Melanocyte of skin (primary cell): Measurements from ENCODE around the gene CALHM6.

DNA sequence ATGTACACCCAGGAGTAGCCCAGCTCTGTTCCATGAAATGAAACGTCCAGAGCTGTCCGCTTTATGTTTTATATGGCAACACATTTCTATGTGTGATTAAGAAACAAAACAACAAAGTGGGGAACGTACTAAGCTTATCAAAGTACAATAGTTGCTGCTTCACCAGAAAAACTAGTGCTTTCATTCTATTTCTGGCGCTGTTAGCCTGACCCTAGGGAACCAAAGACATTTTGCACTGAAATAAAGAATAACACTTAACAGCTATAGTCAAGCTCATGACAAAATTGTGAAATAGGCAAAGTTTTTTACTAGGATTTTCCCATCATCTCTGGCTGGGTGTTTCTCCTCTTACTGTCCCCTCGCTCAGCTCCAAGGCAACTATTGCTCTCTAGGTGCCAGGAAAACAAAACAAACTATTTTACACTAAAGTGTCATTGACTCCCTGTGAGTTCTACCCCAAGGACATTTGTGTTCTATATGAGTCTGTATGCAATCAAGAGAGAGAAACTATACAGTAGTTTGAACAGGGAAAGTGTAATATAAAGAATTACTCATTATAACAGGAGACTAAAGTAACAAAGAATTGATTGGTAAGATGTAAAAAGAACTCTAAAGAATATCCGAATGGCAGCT is 22.9 kb upstream of the TRAF3IP2 start:
- CAGE, long polyA plus RNA, 2 experiments: no peak in any of the 2 experiments

GRCh38 chr6:111661436-111662206 is 55.9 kb upstream of the TRAF3IP2 start:
- CAGE, long polyA plus RNA, 2 experiments: no peak in any of the 2 experiments

- CAGE, long polyA plus RNA, 2 experiments: no peak in any of the 2 experiments
Observed at GRCh38 chr6:111690122-111690601, 84.5 kb upstream of the TRAF3IP2 start.

DNA sequence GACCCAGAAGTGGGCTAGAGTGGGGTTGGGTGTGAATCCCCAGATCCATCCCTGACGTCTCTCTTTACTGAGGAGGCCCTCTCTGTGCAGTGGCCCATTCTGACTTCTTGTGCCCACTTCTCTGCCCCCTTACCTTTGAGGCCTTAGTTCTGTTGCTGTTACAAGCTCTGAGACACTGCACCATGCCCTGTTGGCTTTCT is 88.0 kb upstream of the TRAF3IP2 start:
- CAGE, long polyA plus RNA, 2 experiments: no peak in any of the 2 experiments

DNA sequence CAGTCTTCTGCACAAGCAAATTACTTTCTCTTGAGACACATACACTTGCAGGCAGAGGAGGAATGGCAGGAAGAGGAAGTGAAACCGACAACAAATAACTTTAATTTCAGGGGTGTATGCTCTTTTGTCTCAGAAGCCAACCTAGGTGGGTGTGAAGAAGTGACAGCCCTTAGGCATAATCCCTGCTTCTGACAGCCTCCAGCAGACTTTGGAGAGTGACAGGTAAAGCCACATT is 118.8 kb upstream of the TRAF3IP2 start:
- CAGE, long polyA plus RNA, 2 experiments: no peak in any of the 2 experiments

DNA sequence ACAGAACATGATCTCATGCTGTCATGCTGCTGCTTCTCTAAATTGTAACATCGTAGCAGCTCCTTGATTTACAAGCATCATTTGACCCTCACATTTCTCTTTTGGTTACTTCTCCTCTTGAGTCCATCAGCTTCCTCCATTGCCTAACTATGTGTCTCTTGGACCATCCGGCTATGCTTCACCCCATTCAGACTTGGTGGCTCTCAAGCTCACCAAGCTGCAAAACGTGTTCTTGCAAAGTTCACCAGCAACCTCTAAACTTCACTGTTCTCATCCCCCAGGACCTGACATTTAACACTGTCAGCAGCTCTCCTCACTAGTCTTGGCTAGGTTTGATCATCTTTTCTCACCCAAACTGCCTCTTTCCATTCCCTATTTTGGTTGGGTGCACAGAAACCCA is 54.5 kb downstream of the FYN start:
- CAGE, long polyA plus RNA, 2 experiments: no peak in any of the 2 experiments

DNA sequence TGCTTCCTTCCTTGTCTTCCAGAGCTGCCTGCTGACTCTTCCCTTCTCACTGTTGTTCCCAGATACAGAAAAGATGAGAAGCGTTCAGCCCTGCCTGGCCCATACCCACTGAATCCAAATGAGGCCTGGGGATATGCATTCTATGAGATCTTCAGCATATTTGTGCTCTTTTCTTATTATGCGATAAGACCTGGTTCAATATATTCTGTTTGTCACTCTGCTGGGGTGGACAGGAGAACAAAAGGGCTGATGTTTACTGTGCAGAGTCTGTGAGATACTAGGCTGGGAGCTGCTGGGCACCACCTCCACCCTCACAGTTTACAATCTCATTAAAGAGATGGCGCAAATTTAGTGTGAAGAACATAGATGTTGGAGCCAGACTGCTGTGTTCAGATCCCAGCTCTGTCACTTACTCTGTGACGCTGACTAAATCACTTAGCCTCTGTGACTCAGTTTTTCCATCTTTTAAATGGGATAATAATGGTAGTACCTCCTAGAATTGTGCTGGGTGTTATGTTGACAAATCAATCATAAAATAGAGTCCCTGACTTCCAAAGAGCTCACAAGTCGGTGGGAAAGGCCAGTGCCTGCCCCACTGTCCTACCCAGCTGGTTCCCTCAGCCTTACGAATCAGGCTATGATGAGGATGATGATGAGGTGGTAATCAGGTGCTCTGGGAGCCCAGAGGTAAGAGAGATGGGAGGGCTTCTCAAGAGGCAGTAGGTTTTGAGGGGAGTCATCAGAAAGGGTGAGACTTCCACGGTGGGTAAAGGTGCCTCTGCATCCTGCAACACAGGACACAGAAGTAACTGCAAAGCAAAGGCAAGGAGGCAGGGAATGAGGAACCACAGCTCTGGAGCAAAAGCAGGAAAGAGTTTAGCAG is 9.1 kb downstream of the FYN start:
- CAGE, long polyA plus RNA, 2 experiments: no peak in any of the 2 experiments

GRCh38 chr6:113649181-113649638 is 207.9 kb upstream of the MARCKS start:
- CAGE, long polyA plus RNA, 2 experiments: no peak in any of the 2 experiments

DNA sequence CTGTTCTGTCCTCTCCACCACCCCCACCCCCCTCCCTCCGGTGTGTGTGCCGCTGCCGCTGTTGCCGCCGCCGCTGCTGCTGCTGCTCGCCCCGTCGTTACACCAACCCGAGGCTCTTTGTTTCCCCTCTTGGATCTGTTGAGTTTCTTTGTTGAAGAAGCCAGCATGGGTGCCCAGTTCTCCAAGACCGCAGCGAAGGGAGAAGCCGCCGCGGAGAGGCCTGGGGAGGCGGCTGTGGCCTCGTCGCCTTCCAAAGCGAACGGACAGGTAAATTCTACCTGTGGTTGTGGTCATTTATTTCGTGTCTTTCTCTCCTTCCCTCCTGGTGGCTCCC is 403 bp downstream of the MARCKS start:
- CAGE, long polyA plus RNA, 2 experiments: no peak in any of the 2 experiments

DNA sequence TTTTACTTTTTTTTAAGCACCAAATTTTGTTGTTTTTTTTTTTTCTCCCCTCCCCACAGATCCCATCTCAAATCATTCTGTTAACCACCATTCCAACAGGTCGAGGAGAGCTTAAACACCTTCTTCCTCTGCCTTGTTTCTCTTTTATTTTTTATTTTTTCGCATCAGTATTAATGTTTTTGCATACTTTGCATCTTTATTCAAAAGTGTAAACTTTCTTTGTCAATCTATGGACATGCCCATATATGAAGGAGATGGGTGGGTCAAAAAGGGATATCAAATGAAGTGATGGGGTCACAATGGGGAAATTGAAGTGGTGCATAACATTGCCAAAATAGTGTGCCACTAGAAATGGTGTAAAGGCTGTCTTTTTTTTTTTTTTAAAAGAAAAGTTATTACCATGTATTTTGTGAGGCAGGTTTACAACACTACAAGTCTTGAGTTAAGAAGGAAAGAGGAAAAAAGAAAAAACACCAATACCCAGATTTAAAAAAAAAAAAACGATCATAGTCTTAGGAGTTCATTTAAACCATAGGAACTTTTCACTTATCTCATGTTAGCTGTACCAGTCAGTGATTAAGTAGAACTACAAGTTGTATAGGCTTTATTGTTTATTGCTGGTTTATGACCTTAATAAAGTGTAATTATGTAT is 3.7 kb downstream of the MARCKS start:
- CAGE, long polyA plus RNA, 2 experiments: start-site peak on the plus strand in 1 of 2 experiments, centred at position 295 of the sequence, 69 to 482 reads per replicate

DNA sequence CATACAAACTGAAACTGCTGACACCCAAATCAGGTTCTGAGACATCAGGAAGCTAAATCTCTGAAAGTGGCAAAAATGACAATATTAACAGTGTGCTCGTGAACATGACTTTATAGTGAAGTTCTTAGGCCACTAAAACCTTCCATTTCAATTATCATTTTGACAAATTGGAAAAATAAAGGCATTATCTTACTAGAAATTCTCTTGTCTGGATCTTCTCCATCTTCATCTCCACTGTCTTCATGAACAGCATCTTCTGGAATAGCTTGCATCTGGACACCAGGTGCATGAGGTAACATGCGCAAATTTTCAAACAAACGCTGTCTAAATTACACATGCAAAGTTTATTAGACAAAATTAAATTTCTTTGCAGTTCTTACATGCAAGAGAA is 26.9 kb downstream of the HDAC2 start:
- CAGE, long polyA plus RNA, 2 experiments: no peak in any of the 2 experiments

GRCh38 chr6:113995580-113996034 is 24.7 kb upstream of the HDAC2 start:
- CAGE, long polyA plus RNA, 2 experiments: no peak in any of the 2 experiments

- CAGE, long polyA plus RNA, 2 experiments: no peak in any of the 2 experiments
Observed at GRCh38 chr6:114228757-114228956, 114.2 kb downstream of the HS3ST5 start.

DNA sequence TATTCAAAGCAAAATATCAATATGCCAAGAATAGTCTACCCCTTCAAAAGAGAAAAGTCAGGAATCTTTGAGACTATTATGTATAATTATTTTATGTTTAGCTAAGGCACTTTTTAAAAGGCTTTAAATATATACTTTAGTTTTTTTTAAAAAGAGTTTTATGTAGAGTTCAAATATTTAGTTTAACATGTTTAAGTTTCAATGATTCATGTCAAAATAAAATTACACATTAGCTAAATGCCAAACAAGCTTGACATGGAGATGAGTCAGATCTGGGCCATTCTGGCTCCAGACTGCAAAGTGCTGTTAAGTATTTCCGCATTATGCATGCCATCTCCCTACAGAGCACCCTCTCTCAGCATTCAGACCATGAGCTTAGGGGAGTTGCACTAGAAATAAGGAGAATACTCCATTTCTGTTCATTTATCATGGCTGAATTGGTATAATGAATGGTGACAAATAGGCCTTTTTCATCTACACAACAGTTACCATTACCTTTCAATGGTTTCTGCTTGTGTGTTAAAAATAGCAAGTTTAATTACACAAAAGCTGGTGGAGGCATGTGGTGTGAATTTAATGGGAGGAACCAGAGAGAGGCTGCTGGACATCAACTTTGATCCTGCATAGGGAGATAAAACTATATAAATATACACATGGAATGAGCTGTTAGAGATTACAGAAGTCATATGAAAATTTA is 21.5 kb upstream of the HS3ST5 start:
- CAGE, long polyA plus RNA, 2 experiments: no peak in any of the 2 experiments

DNA sequence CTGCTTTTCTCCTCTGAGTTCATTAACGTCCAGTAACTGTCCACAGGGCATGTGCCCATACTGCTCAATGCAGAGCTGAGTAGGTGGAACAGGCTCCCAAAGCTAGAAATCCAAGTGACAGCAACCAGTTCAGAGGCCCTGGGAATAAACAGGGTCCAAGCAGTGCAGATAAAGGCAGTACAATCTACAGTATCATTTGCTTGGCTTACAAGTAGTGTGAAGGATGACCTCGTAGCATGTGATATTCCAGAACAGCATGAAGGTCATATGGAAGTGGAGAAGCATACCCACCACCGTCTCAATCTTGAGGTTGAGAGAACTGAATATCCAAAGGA is 1.7 kb downstream of the TSPYL1 start:
- CAGE, long polyA plus RNA, 2 experiments: no peak in any of the 2 experiments

GRCh38 chr6:116278391-116278695 is 1.4 kb downstream of the TSPYL1 start:
- CAGE, long polyA plus RNA, 2 experiments: no peak in any of the 2 experiments

DNA sequence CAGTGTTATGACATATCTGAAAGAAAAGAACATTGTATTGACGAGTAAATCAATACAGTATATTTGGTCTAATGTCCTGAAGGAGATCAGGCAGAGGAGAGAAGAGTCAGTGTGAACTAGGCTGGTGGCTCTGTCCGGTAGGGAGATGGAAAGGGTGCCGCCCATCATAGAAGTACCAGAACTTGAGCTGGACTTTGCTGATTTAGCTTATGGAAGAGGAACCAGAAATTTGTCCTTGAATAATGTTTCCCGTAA is at the start of gene CALHM6:
Gene CALHM6, plus strand, starts transcription at position 197 of the 255 bp plus-strand sequence.
- CAGE, long polyA plus RNA, 2 experiments: no peak in any of the 2 experiments

DNA sequence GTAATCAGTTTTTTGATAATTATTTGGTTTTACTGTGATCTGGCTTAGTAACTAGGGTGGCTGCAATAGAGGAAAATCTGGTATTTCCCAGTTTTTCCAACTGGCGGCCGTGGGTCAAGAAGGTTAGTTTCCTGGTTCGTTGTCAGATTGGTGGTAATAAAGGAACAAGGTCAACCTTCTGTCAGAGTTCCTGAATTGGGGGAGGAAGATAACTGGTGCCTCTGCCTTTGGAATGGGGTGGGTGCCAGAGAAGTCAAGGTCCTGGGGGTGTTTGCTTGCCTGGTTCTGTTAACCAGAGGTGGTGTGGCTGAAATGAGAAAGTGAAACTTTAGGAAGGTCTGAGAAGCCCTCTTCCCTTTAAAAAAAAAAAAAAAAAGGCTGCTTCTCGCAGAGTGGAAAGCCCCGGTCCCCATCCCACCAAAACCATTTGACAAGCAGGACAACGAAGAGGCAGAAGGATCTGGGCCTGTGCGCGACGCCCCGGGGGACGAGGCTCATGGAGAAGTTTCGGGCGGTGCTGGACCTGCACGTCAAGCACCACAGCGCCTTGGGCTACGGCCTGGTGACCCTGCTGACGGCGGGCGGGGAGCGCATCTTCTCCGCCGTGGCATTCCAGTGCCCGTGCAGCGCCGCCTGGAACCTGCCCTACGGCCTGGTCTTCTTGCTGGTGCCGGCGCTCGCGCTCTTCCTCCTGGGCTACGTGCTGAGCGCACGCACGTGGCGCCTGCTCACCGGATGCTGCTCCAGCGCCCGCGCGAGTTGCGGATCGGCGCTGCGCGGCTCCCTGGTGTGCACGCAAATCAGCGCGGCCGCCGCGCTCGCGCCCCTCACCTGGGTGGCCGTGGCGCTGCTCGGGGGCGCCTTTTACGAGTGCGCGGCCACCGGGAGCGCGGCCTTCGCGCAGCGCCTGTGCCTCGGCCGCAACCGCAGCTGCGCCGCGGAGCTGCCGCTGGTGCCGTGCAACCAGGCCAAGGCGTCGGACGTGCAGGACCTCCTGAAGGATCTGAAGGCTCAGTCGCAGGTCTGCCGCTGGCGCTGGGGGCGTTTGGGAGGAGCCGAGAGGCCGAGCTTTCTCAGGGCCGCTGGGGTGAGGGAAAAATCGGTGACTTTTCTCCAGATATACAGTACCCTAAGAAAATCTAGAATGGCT is 634 bp downstream of the CALHM6 start:
- CAGE, long polyA plus RNA, 2 experiments: no peak in any of the 2 experiments

- CAGE, long polyA plus RNA, 2 experiments: no peak in any of the 2 experiments
Observed at GRCh38 chr6:116462584-116462974, 1.4 kb downstream of the CALHM6 start.

DNA sequence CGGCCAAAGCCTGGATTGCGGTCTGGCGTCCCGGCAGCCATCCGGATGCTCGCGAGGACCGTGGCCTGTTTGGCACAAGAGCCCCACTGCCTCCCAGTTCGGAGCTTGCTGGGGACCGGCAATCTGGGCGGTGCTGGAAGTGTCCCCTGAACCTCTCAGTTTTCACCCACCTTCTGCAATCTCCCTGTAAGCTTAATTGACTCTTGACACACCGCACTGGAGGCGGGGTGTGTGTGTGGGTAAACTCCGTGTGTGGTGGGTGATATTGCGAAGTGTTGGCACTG is 816 bp downstream of the FAM162B start:
- CAGE, long polyA plus RNA, 2 experiments: no peak in any of the 2 experiments